Caco-2 (cell line): ENCODE data around the genes BMAL1 and BTBD10.

GRCh38 chr11:12144328-12144797 lies 34.0 kb downstream of the MICAL2 start:
- PRO-cap = bidirectional peak, plus-strand start at chr11:12144510, minus-strand start at chr11:12144484; bidirectional peak, plus-strand start at chr11:12144603, minus-strand start at chr11:12144561
- RRBS = no CpG with 5 or more reads among the region's 8 CpGs

GRCh38 chr11:12186038-12186422 lies 75.6 kb downstream of the MICAL2 start:
- PRO-cap = no peak
- RRBS = no CpG with 5 or more reads among the region's 3 CpGs

- PRO-cap = no peak
- RRBS = no CpG with 5 or more reads among the region's 16 CpGs
These were observed 105.7 kb downstream of the MICAL2 start for GRCh38 chr11:12215917-12216615.

GRCh38 chr11:12235430-12236557 lies 125.4 kb downstream of the MICAL2 start:
- PRO-cap = no peak
- RRBS = no CpG with 5 or more reads among the region's 16 CpGs

GRCh38 chr11:12274386-12275629 lies 102.6 kb upstream of the PARVA start:
- PRO-cap = no peak
- RRBS = no CpG with 5 or more reads among the region's 21 CpGs

DNA sequence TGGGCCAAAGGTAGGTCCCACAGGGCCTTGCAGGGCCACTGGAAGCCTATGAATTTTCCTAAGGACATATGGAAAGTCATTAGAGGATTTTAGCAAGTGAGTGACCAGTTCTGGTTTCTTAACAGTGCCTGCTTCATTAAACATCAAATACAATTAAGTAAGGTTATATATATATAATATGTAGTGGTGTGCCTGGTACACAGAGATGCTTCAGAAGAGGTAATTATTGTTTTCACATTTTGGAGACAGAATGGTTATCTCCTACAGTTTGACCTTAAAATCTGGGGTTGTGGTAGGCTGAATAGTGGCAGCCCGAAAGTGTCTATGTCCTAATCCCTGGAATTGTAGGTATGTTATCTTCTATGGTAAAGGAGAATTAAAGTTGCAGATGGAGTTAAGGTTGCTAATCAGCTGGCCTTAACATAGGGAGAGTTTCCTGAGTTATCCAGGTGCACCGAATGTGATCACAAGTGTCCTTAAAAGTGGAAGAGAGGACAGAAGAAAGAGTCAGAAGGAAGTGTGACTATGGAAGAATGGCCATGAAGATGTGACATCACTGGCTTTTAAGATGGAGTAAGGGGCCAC lies 31.8 kb downstream of the PARVA start:
- PRO-cap = no peak
- RRBS = no CpG with 5 or more reads among the region's 2 CpGs

GRCh38 chr11:12411783-12412788 lies 34.7 kb downstream of the PARVA start:
- PRO-cap = bidirectional peak, plus-strand start at chr11:12412073, minus-strand start at chr11:12411862
- RRBS = no CpG with 5 or more reads among the region's 8 CpGs

- PRO-cap = no peak
- RRBS = no CpG with 5 or more reads among the region's 1 CpG
These were observed 100.3 kb downstream of the PARVA start for GRCh38 chr11:12477684-12478087.

DNA sequence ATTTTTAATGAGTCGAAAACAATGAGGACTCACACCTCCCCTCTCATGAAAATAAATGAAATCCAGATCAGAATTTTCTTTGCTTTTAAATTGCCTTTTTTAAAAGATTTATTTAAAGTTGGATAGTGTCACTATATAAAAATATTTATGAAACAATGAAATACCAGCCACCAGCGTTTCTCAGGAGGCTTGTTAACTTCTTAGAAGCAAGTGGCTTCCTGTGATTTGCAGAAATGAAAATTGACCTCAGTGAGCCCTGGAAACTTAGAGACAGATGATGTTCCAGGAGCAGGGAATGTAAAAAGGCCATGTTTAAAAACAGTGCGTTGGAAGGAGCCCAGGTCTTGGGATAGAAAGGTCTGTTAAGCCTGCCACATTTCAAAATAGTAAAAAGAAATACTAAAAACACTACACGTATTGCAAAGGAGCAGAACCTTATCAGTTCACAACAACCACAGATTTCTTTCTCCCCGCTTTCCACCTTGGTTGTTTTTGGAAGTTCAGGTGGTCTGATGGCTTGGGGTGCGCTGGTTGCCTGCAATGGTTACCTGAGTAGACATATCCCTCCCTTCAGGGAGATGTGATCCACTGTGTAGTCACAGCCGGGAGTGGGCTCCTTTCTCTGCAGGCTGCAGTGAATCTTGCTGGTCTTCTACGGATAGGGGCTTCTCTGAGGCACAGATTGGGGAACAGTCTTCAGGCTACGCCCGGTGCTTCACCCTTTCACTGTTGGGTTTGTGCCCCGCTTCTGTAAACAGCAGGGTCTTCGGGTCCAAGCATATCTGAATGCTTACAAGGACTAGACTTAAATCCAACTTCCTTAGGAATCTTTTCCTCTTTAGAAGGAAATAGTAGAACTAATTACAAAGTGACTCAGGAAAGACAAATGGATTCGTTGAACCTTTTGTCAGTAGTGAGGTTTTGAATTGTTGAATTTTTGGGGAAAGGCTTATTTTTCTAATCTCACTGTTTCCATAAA lies 1.8 kb downstream of the TEAD1 start:
- PRO-cap = no peak
- RRBS = 56% methylated on average over 3 of the region's 13 CpGs

DNA sequence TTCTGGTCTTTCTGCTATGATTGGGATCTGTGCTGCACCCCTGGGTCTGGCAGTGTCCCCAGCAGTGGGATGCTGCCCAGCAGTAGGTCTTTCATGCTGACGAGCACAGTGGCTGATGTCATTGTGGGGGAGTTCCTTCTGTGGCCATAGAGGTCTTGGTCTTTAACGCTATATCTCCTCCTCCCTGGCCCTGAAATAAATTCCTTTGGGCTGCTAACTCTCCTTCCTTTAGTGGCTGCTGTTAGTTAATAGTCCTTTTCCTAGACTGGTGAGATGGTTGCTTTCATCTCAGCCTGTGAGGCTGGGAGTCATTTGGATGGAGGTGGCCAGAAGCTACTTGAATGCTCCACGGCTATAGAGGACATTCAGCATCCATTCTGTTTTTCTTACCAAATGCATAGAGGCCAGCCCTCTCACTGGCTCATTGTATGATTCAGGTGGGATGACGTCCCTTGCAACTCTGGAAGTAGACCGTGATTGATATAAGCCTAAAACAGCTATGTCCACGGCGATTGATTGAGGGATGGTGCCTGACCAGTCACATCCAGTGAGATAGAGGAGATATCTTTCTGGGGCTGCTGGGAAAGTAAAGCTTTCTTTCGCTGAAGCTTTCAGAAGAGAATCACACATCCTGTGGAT lies 136.5 kb downstream of the TEAD1 start:
- PRO-cap = no peak
- RRBS = no CpG with 5 or more reads among the region's 8 CpGs

- PRO-cap = no peak
- RRBS = no CpG with 5 or more reads among the region's 8 CpGs
These were observed 142.4 kb upstream of the RASSF10 start for GRCh38 chr11:12866497-12867245.

GRCh38 chr11:12971895-12972403 lies 37.2 kb upstream of the RASSF10 start:
- PRO-cap = no peak
- RRBS = no CpG with 5 or more reads among the region's 3 CpGs

GRCh38 chr11:13051331-13051738 lies 42.2 kb downstream of the RASSF10 start:
- PRO-cap = no peak
- RRBS = no CpG with 5 or more reads among the region's 3 CpGs

GRCh38 chr11:13140349-13141031 lies 131.4 kb downstream of the RASSF10 start:
- PRO-cap = bidirectional peak, plus-strand start at chr11:13140750, minus-strand start at chr11:13140434
- RRBS = no CpG with 5 or more reads among the region's 7 CpGs

- PRO-cap = no peak
- RRBS = no CpG with 5 or more reads among the region's 3 CpGs
These were observed 72.2 kb upstream of the BMAL1 start for GRCh38 chr11:13205388-13205794.

DNA sequence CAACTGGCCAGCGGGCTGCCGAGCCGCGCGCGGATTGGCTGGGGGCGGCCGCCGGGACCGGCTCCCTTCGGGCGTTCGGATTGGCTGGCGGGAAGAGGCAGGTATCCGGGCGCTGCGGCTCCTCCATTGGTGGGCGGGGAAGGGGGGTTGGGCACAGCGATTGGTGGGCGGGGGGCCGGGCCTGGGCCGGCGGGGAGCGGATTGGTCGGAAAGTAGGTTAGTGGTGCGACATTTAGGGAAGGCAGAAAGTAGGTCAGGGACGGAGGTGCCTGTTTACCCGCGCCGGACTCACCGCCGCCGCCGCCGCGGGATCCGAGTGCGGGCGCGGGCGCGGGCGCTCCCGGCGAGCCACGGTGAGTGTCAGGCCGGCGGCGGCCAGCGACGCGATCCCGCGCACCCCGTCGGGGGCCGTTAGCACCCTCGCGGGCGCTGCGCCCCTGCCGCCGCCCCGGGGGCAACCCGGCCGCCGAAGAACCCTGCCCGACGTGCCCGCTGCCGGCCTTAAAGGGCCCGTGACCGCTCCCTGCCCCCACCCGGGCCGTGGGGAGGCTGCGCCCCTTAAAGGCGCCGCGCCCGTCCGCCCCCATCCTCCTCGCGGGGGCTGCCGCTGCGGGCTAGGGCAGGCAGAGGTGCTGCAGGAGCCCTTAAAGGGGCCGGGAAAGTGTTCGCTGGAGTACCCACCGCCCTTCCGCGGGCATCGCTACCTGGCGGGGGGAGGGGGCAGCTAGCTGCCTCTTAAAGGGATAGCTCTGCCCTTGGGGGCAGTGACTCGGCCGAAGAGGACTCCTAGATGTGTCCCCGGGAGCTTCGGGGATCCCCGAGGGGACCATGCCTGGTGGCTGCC lies at the start of gene BMAL1:
Gene BMAL1, plus strand, starts transcription at position 220 of the 844 bp plus-strand sequence.
- PRO-cap = bidirectional peak, plus-strand start at position 244 of the sequence, minus-strand start outside the sequence; unidirectional peak, minus-strand start at position 478 of the sequence
- RRBS = 2% methylated on average over 73 of the region's 97 CpGs

GRCh38 chr11:13316359-13316961 lies 38.9 kb downstream of the BMAL1 start:
- PRO-cap = no peak
- RRBS = no CpG with 5 or more reads among the region's 5 CpGs

- PRO-cap = bidirectional peak, plus-strand start at chr11:13462787, minus-strand start at chr11:13462757; bidirectional peak, plus-strand start at chr11:13463370, minus-strand start at chr11:13463198
- RRBS = 5% methylated on average over 27 of the region's 70 CpGs
These were observed at the start of gene BTBD10 for GRCh38 chr11:13462643-13463551. TSS of gene BTBD10 (minus strand) at chr11:13463222.

GRCh38 chr11:14336762-14337764 lies 21.9 kb downstream of the RRAS2 start:
- PRO-cap = no peak
- RRBS = no CpG with 5 or more reads among the region's 5 CpGs

- PRO-cap = bidirectional peak, plus-strand start at chr11:14645056, minus-strand start at chr11:14644763
- RRBS = 4% methylated on average over 16 of the region's 45 CpGs
These were observed 1.1 kb downstream of the PDE3B start for GRCh38 chr11:14644532-14645266.